Hair follicle dermal papilla cell (primary cell): ENCODE results near the gene AVPI1.

DNA sequence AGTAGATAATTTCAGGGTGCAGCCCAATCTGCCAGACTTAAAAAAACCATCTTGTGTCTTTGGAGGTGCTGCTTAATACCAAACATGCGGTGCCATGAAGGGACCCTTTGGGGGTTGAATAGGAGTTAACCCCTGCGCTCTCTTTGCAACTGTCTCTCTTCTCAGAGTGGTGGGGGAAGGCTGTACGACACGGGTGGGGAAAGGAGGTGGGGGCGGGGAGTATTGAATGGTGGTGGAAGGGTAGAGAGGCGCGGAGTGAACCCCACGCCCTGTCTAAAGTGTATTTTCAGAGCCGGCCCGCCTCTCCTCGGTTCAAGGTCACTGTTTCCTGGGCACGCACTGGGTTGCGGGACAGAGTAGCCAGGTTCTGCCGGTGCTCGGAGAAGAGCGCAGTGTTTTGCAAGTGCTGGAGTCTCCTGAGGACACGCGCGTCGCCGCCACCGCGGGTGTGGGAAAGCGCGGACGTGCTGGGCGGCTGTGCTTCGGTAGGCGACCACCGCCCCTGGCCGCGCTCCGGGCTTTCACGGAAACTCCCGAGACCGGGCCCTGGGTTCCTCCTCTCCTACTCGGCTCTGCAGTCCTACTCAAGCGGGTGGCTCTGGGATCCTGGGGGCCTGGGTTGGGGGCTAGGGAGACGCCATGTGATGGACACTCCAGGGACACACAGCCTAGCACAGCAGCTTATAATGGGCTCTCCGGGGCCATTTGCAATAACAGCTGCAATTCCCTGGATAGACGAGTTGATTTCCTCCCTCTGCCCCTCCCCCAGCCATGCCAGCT is 1.9 kb downstream of the FRAT1 start:
- CAGE, long polyA plus RNA, result no peak

DNA sequence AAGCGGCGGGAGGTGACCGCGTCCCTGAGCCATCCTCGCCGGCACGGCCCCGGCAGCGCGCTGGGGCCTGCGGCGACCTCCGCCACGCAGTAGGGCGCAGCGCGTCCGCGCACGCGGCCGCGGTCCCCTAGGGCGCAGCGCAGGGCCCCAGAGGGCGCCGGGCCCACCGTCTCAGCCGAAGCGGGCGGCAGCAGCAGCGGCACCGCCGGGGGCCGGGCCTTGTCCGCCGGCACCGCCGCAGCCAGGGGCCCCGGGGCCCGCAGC is 497 bp downstream of the FRAT2 start:
- CAGE, long polyA plus RNA, result no peak

DNA sequence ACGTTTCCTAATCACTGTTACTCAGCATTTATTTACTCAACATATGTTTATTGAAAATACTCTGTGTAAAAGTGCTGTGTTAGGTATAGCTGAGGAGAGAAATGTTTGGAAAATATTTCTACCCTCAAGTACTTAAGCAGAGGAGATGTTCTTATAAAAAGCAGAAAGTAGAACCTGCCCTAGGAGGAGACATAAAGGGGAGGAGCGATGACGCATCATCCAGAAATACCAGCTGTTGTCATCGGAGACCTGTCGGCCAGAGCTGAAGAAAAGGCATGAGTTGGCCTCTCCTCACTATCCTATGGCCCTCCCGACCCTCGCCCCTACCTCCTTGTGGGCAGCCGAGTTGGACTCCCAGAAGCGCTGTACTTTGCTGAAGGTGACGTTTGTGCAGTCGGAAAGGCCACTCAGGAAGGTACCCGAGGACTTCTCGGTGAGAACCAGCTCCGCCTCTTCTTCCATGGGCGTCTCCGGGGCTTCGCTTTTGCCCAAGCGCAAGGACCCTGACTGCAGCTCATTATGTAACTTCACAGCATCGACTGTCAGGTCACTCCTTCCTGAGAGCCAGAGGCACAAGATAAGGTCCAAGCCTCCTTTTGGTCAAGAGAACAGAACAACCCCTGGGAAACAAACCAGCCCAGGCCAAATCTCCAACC is 1.0 kb downstream of the RRP12 start:
- CAGE, long polyA plus RNA, result no peak

DNA sequence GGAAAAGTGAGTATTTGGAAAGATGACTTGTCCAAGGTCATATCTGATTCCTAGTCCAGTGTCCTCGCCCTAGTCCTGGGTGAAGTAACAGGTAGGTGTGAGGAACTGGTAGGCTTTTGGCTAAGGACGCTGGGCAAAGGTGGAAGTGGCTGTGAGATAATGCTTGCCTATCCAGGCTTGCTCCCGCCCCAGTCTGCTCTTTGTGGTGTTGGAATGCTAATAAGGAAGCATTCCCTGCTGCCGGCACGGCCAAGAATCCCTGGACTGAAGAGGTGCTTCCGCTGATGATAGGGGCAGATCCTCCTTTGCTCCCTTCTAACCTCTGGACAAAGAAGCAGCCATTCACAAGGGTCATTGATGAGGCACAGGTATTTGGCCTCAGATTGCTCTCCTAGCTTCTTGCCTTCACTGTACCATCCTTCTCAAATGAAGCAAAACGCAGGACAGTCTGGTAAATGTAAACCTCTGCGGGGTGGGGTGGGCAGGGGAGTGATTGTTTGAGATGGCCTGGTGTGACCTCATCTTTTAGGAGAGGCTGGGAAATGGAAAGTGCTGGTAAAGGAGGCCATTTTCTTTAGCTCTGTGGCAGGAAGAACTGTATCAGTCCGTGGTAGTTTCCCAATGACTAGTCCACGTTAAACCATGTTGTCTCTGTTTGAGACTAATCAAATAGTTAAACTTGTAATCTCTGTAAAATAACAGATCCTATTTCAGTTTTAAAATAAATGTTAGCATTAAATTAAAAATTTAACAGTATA is 1.7 kb downstream of the PGAM1 start:
- CAGE, long polyA plus RNA, result no peak

- CAGE, long polyA plus RNA, result no peak
Measured at GRCh38 chr10:97453172-97453683, 7.3 kb downstream of the ZDHHC16 start.

- CAGE, long polyA plus RNA, result no peak
Measured at GRCh38 chr10:97461114-97461906, 15.3 kb downstream of the ZDHHC16 start.

GRCh38 chr10:97520774-97521542 is 22.2 kb downstream of the UBTD1 start:
- CAGE, long polyA plus RNA, result no peak

- CAGE, long polyA plus RNA, result no peak
Measured at GRCh38 chr10:97648354-97649563, 8.3 kb downstream of the PI4K2A start.

- CAGE, long polyA plus RNA, result no peak
Measured at GRCh38 chr10:97650573-97651321, 10.3 kb downstream of the PI4K2A start.

DNA sequence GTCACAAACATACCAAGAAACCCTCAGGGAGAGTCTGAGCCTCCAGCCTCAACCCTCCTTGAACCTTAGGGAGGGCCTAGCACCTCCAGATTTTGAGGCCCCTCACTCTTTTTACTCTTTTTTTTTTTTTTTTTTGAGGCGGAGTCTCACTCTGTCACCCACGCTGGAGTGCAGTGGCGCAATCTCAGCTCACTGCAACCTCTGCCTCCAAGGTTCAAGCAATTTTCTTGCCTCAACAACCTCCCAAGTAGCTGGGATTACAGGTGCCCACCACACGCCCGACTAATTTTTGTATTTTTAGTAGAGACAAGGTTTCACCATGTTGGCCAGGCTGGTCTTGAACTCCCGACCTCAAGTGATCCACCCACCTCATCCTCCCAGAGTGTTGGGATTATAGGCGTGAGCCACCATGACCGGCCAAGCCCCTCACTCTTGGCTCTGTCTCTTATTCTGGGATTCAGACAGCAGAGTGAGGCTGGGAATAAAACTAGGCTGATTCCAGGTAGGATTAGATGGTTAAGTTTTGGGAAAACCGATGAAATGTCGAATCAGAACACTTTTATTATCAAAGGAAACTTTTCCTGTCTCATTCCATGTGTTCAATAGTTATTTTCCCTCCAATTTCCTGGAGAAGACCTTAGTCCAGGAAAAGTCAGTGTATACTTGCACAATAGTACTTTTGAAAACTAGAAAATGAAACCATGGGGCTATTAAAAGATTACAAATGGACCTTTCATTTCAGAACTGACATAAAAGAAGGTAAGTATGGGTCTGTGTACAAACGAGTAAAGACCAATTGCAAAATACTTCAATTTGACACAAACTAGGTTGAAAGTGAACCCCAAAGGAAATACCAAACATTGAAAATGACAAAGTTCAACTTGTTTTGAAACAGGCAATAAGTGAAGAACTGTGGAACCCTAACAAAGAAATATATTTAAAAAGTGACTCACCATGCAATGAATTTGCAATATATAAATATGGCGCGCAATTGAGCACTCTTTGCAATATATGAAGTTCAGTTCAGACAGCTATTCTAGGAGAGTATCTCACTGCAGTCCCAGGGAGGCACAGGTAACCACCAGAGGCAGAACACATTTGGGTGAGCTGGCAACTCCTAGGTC is 2.3 kb downstream of the AVPI1 start:
- CAGE, long polyA plus RNA, result no peak

DNA sequence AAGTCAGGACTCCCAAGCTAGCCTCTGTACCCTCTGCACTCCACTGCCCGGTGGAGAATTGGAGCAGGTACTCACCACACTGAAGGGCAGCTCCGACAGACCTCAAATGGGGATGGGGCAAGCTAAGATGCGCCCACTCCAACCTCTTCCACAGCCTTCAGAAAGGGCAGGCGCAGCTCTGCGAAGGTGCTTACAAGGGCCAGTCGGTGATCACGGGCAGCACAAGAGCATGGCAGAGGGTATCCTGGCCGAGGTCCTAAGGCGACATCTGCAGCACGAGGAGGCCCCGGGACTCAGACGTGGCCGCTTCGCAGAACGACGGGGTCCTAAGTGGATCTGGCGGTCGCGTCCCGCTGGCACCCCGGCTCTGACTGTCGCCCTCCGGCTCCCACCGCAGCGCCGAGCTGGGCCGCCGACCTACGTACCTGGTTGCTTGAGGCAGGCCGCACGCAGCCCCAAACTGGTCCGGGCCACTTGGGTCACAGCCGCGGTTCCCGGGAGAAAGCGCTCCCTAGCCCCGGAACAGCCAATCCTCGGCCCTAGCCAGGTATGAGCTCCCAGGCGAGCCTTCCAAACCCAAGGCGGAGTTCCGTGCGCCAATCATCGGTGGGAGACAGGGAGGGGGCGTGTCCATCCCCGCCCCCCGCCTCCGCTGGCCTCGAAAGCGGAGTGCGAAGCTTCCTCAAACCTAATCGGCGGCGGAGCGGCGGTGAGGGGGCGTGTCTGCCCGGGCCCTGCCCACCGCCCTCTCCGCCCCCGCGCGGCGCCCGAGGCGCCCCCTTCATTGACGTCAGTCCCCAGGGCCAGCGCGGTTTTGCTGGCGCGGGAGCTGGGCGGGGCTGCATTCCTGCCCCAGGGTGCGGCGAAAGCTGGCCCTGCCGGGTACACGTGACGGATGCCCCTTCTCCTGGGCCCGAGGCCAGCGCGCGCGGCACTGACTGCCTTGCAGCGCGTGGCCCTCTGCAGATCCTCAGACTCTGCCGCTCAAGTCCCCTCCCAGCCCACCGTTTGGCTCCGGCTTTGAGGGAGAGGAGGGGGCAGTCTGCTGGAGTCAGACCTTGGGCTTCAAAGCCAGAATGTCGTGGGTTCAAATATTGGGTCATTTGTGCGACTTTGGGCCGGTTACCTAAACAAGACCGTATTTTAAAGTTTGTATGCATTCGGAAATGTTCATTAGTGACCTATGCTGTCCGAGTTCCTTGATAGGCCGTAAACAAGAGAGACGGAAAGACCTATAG is at the start of gene AVPI1:
Gene AVPI1 (minus strand): TSS at position 551 of the 1,238 bp plus-strand sequence.
- CAGE, long polyA plus RNA, result no peak

DNA sequence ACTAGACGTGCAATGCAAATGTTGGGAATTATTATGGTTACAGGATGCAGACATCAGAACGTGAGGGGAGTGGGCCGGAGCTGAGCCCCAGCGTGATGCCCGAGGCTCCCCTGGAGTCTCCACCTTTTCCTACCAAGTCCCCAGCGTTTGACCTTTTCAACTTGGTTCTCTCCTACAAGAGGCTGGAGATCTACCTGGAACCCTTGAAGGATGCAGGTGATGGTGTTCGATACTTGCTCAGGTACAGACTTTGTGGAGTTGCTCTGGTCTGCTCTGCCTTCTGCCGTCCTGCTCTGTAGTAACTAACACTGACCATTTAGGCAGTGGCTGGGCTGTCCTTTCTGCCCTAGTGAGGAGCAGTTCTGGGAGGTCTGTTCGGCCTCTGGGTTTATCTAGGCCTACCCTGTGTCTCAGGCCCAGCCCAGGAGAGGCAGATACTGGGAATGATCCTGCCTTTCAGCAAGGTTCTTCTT is 1.5 kb downstream of the ZFYVE27 start:
- CAGE, long polyA plus RNA, result no peak

DNA sequence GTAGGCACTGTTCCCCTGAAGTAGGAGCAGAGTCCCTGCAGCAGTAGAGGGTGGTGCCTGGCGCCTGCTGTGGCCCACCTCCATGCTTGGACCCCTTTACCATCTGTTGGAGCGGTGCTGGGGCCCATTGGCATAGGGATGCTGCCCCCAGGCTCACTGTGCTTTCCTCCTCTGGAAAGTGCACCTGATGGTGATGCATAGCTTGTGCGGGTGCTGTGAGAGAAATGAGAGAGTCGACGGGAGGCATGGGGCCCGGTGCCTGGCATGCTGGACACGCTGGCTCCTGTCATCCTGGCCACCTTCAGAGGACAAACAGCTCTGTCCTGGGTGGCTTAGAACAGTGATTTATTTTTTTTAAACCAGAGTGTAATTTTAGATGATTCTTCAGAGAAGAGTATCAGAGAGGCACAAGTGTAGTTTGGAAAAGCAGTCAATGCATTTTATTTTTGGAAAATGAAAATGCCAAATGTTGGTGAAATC is 10.3 kb downstream of the SFRP5 start:
- CAGE, long polyA plus RNA, result no peak

DNA sequence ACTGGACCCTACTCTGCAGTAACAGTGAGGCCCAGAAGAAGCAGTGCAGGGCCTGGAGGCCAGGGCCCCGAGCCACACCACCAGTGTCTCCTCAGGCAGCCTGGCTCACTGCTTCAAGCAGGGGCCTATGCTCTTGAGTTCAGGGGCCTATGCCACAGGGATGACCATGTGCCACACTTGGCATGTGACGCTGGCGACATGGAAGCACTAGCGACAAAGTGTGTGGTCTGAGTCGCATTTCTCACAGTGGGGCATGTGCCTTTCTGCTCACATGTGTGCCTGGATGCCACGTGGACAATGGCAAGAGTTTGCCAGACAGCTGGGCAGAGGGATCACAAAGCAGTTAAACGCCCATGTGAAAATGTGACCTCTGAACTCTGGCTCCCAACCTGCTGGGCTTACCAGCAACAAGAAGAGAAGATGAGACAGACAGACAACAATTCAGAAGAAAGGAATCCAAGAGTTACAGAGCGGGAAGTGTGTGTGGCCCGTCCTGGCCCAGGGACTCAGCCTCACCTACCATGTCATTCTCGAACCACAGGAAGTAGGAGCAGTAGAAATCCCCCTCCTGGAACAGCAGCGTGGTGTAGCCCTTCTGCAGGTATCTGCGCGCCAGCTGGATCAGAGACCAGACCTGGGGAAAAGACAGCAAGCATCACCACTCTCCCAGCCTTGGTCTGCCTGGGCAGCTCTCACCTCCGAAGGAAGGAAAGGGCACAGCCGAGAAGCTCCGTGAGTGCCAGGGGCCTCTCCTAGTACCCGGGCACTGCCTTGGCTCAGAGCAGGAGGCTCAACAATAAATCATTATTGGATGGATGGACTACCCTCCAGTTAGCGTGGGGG is 4.8 kb upstream of the PYROXD2 start:
- CAGE, long polyA plus RNA, result no peak

GRCh38 chr10:98431003-98431462 is 15.7 kb downstream of the HPS1 start:
- CAGE, long polyA plus RNA, result no peak

DNA sequence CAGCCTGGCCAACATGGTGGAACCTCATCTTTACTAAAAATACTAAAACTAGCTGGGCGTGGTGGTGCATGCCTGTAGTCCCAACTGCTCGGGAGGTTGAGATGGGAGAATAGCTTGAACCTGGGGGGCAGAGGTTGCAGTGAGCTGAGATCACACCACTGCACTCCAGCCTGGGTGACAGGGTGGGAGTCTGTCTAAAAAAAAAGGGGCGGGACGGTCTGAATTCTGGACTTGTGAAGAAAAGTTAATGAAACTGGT is 29.8 kb upstream of the HPS1 start:
- CAGE, long polyA plus RNA, result no peak

DNA sequence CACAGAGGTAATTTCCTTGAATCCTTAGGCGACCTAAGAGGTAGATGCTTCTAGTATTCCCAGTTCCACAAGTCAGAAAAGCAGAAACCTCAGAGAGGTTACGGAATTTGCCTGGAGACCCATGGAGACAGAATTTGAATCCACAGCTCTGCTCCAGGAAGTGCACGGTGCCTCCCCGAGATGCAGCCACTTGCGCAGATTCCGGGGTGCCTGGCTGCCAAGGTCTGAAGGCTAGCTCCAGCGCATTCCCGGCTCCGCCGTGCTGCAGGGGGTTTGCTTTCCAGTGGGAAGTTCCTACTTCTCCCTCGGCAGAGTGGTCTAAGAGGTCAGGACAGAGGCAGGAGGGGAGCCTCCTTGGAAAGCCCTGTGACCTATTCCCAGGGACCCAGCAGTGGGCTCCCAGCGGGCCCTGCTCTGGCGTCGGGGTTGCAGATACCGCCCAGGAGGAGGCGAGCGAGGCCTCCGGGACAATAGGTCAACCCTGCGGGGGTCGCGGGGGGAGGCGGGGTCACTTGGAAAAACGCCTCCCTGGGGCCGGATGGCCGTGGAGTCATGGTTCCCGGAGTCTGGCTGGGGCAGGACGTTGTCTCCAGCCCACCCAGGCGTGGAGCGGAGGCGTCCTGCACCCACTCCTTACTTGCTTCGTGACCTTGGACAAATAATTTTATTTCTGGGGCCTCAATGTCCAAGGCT is 10.0 kb upstream of the NKX2-3 start:
- CAGE, long polyA plus RNA, result no peak

GRCh38 chr10:99526742-99527445 is 5.8 kb upstream of the NKX2-3 start:
- CAGE, long polyA plus RNA, result no peak

GRCh38 chr10:99529877-99530415 is 2.8 kb upstream of the NKX2-3 start:
- CAGE, long polyA plus RNA, result no peak

DNA sequence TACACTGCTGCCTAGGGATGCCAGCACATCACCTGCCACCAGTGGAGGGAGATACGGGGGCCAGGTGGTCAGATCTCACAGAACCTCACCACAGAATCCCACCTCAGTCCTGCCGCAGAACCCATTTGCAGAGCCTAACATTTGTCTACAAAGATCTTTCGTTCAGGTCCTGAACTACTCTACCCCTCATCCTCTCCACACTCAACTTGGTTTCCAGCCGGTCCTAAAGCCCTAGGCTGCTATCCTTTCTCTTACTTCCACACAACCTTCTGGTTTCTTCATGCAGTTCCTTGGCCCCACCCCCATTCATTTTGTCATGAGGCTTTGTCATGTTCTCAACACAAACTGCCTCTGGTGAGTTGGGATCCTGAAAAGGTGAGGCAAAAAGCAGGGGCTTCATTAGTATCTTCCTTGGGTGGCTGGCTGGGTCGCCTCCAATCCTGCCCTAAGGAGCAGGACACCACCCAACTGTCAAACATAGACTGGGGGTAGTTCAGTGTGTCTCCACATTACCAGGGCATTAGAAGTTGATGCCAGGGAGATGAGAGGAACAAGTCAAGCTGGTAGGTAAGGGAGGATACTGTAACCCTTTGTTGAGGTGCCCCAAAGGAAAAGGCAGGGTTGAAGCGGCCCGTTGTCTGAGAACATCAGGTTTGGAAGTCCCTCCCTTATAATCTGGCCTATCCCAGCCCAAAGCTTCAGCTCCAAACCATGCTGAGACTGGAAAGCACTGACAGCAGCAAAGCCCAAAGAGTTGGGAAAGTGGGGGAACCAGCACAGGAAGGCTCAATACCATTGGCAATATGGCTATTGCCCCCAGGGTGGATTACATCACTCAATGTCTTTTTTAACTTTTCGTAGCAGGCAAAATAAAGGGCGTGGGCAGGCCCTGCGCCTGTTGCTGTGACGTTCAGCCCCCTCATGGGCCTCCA is 7.1 kb downstream of the SLC25A28 start:
- CAGE, long polyA plus RNA, result no peak